ENCODE measurements around a stretch of chr22.

- CAGE, long polyA plus RNA, result no peak
- RRBS, result no CpG with 5 or more reads among the region's 7 CpGs
Observed at GRCh38 chr22:26571891-26572429, 18.0 kb downstream of the TPST2 start.

DNA sequence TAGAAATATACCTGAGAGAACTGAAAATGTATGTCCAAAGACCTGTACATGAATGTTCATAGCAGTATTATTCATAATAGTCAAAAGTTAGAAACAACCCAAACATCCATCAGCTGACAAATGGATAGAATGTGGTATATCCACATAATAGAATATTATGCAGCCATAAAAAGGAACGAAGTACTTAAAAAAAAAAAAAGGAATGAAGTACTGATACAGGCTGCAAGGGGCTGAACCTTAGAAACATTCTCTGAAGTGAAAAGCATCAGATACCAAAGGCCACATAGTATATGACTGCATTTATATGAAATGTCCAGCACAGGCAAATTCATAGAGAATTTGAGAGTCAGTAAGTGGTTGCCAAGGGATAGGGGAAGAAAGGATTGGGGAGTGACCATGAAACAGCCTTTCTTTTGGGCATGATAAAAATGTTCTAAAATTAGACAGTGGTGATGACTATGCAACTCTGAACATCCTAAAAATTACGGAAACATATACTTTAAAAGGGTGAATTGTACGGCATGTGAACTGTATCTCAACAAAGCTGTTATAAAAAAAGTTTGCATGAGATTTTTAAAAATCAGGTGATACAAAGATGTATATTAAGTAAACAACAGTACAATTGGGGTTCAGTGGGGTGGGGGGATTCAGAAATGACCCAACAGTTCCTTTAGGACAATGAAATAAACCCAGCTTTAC, 1.8 kb downstream of the TPST2 start:
- CAGE, long polyA plus RNA, result no peak
- RRBS, result no CpG with 5 or more reads among the region's 3 CpGs

- CAGE, long polyA plus RNA, result no peak
- RRBS, result no CpG with 5 or more reads among the region's 7 CpGs
Observed at GRCh38 chr22:26663461-26663999, 41.8 kb downstream of the CRYBA4 start.

- CAGE, long polyA plus RNA, result no peak
- RRBS, result no CpG with 5 or more reads among the region's 5 CpGs
Observed at GRCh38 chr22:26764819-26765188, 143.0 kb downstream of the CRYBA4 start.

DNA sequence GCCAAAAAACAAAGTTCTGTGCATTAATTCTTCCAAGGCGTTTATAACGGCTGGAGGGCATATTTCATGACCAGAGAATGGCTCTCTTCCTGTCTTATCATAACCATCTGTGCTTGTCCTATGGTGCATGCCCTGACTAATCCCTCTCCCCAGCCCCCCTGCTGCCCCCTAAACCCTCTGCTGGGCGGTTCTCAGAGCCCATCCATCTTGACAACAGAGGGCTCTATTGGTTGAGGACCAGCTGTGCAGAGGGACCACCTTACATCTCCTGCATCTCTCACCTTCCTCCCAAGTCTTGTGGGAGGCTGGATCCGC, 317.7 kb downstream of the CRYBA4 start:
- CAGE, long polyA plus RNA, result no peak
- RRBS, result no CpG with 5 or more reads among the region's 4 CpGs

DNA sequence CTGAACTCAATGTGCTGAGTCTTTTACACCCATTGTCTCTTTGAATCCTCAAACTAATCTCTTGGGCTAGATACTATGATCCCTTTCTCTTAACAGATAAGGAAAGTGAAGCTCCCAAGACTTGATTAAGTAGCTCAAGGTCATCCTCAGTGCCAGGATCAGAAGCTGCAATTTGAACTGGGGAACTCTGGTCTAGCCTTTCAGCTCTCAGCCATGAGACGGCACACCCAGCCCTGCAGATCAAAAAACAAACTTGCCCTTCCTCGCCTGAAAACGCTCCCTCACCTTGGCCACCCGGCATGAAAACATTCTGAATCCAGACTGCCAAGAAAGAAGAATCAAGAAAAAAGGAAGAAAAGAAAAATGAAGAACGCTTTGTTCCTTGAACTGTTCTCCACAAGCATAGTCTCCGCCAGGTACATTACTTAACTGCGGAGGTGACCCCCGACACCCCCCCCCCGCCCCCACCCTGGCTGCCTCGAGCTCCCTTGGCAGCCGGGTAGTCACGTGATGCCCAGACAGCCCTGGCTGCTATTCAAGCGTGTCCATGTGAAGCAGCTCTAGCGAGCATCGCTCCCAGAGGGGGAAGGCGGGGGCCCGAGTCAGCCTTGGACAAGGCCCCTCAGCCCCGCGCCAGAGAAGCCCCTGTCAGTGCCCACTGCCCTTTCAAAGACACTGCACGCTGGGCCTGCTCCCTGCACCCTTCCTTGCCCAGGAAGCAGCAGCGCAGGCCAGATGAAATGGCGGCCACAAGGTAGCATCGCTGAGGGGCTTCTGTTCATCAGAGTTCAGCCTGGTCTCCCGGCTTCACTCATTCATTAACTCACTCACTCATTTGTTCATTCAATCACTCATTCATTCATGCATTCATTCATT, 486.9 kb downstream of the CRYBA4 start:
- CAGE, long polyA plus RNA, result no peak
- RRBS, result no CpG with 5 or more reads among the region's 24 CpGs

GRCh38 chr22:27110816-27111510, 489.2 kb downstream of the CRYBA4 start:
- CAGE, long polyA plus RNA, result no peak
- RRBS, result no CpG with 5 or more reads among the region's 14 CpGs

GRCh38 chr22:27195085-27195477, 573.3 kb downstream of the CRYBA4 start:
- CAGE, long polyA plus RNA, result no peak
- RRBS, result no CpG with 5 or more reads among the region's 20 CpGs

- CAGE, long polyA plus RNA, result no peak
- RRBS, result no CpG with 5 or more reads among the region's 6 CpGs
Observed at GRCh38 chr22:27551141-27551467, 250.5 kb downstream of the MN1 start.

GRCh38 chr22:27581898-27582313, 219.7 kb downstream of the MN1 start:
- CAGE, long polyA plus RNA, result no peak
- RRBS, result no CpG with 5 or more reads among the region's 8 CpGs

GRCh38 chr22:27669144-27670062, 132.2 kb downstream of the MN1 start:
- CAGE, long polyA plus RNA, result no peak
- RRBS, result no CpG with 5 or more reads among the region's 14 CpGs

GRCh38 chr22:27670063-27671367, 131.0 kb downstream of the MN1 start:
- CAGE, long polyA plus RNA, result no peak
- RRBS, result 33% methylated on average over 8 of the region's 22 CpGs

- CAGE, long polyA plus RNA, result no peak
- RRBS, result no CpG with 5 or more reads among the region's 27 CpGs
Observed at GRCh38 chr22:27744029-27744703, 57.4 kb downstream of the MN1 start.

GRCh38 chr22:27791376-27791941, 10.1 kb downstream of the MN1 start:
- CAGE, long polyA plus RNA, result no peak
- RRBS, result no CpG with 5 or more reads among the region's 13 CpGs

- CAGE, long polyA plus RNA, result no peak
- RRBS, result 14% methylated on average over 24 of the region's 46 CpGs
Observed at GRCh38 chr22:27799630-27800158, 1.9 kb downstream of the MN1 start.

GRCh38 chr22:27932929-27933693, 14.1 kb upstream of the PITPNB start:
- CAGE, long polyA plus RNA, result no peak
- RRBS, result no CpG with 5 or more reads among the region's 12 CpGs

DNA sequence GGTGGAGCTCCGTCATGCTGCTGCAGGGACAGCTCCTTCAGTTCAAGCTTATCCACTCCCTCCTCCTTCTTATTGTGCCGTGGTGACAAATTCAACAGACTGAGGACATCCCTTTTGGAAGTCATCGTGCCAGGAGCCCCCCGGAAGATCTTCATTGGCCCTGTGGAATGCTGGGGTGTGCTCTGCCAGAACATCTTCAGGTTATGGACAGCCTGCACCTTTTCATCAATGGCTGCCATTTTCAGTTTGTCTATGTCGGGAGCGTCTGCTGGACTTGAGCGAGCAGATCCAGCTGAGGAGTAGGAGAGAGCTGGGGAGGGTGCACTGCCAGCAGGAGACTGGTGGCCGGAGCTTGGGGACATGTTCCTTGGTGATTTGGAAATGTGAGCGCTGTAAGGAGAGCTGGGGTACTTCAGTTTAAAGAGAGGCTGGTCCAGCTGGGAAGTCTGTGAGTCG, 63.4 kb upstream of the PITPNB start:
- CAGE, long polyA plus RNA, result no peak
- RRBS, result 91% methylated on average over 1 of the region's 10 CpGs

GRCh38 chr22:27982897-27983859, 64.1 kb upstream of the PITPNB start:
- CAGE, long polyA plus RNA, result no peak
- RRBS, result 85% methylated on average over 6 of the region's 29 CpGs

DNA sequence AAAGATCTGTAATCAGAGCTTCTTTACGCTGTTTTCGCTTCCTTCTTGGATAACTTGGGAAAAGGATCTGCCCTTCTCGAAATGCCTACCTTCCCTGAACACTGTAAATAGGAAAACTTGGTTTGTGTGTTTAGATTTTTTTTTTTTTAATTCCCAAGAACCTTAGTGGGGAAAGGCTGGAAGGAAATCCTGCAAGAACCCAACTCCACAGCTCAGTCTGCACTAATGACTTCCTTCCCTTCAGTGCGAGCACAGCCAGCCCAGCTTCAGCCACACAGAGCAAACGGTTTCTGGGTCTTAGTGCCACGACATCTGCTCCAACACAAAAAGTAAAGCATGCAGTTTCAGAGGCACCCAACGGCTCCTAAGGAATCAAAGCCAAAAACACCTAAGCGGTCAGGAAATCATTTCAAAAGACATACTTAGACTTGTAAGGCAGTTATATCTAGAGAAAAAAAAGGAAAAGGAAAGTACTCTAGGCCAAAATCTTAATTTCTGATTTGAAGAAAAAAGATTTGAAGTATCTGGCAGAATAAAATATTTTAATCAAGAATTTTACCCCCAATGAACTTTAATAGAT, 236.1 kb downstream of the TTC28 start:
- CAGE, long polyA plus RNA, result no peak
- RRBS, result no CpG with 5 or more reads among the region's 8 CpGs

- CAGE, long polyA plus RNA, result no peak
- RRBS, result no CpG with 5 or more reads among the region's 4 CpGs
Observed at GRCh38 chr22:28581201-28581665, 98.4 kb downstream of the TTC28 start.

Data from osteoblast (primary cell).